Neural crest cell (in vitro differentiated cells): ENCODE data around the genes DNAL4, PDGFB and SYNGR1.

DNA sequence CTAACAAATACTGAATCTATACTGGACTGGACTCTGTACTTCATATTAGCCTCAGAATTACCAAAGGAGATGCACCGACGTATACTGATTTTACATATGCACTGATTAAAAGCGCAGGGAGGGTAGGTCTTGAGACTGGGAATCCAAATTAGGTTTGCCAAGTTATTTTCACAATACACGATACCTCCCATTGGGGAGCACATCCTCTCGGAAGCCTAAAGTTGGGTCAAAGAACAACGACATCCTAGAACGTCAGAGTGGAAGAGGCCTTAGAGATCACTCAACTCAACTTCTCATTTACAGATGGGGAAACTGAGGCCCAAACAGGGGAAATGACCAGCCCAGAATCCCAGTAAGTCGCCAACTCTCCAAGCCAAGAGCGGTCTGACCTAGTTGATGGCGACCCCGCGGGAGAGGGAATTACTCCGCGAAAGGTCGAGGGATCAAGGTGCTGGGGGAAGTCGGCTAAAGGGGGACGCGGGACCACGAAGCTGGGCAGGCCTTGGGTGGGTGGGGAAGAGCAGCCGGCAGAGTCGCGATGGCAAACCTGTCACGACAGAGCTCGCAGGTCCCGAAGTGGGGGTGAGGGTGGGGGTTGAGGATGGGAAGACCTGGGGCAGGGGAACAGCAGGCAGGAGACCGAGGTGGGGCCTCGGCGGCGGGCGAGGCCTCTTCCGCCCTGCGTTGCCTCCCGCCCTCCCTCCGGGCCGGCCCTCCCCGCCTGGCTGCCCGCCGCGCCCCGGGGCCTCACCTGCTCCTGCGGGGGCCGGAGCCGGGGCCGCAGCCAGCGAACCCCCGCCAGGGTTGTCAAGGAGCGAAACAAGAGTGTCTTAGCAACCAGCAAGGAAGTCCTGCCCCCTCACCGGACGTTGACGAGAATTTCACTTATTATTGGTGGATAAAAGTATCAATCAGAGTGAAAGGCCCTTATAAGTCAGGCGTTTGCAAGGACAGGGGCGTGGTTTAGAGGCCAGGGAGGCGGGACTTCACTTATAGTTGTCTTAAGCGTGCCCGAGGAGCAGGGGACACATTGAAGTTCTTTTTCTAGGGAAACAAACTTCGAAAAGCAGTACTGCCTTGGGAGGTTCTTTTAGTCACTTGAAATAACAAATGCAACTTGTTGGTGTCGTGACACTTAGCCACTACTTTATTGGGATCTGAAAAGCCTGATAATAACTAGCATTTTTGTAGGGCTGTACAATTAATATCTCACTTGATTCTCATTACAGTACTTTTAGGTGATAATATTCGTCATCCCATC, at the start of gene DNAL4:
TSS of gene DNAL4 (minus strand) at position 827 of the 1,261 bp plus-strand sequence.
- PRO-cap = bidirectional peak, plus-strand start at position 999 of the sequence, minus-strand start at position 827 of the sequence

DNA sequence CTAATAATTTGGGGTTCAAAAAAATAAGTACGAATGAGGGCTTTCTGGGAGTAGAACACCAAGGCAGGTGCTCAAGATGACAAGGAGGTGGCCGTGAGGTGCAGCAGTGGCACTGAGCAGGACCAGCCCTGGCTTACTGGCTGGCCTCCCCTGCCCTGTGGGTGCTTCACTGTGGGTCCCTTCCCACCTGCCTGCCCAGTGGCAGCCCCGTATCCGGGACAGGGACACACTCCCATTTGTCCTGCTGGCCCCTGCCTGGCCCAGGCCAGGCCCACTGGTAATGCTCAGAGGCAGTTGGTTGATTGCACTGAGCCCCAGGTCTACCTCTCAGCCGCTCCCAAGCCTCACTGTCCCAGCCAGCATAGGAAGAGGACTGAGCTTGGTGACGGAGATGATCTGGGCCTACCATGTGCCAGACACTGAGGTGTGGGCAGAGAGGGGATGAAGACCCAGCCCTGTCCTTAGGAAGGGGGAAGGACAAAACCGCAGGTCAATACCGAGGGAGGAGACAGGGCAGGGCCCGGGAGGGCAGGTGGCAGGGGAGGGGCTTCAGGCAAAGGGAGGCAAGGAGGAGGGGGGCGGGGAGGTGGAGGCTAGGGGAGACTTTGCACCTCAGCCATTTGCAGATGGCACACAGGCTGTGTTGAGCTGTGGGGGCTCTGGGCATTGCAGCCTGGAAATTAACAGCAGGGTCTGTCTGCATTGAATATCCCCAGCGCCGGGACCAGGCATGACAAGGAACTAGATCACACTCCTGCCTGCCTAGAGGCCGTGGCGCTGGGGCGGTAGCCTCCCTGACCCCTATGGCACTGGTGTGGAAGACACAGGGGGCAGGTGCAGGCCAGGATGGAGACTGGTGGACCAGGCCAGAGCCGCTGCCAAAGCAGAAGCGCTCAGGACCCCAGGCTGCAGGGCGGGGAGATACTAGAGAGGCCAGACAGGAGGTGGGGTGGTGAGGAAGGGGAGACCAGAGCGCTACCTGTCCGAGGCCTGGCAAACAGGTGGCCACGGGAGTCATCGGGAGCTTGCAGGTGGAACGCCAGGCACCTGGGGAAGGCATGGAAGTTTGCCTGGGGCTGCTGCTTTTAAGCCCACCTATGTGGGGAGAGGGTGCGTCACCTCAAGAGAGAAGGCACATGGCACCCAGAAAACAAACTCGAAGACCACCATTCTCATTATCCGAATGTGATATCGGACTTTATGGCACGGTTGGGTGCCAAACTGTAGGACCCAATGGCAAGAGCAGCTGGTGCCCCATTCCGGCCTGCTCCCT, 11.7 kb downstream of the CBX6 start:
- PRO-cap = no peak

DNA sequence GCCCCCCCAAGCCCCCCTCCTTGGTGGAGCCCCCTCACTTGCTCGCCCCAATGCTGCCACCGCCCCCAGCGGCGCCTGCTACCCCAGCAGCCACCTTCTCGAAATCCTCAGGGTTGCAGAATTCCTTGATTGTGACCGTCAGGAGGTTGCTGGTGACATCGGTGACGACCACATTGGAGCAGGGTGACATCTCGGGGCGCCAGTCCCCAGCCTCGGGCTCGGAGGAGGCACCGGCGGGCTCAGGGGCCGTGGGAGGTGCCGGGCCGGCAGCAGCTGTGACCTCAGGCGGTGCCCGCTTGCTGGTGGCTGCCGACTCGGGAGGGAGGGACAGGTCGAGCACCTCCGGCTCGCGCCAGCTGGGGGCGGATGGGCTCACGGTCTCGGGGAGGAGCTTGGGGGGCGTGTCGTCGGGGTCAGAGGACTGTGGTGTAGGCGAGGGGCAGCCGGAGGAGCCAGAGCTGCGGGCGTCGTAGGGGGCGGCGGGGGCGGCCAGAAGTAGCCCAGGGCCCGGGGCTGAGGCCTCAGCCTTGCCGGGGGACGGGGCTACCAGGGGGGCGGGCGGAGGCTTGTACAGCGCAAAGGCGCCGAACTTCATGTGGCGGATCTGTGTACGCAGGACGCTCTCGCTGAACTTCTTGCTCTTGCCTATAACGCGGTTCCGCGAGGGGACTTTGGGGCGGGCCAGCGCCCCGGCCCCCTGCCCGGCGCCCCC, 5.7 kb downstream of the CBX6 start:
- PRO-cap = no peak

DNA sequence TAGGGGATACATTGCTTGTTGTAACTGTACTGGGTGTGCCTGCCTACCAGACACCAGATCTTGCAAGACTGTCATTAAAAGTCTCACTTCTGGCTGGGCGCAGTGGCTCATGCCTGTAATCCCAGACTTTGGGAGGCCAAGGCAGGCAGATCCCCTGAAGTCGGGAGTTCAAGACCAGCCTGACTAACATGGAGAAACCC, 35.4 kb upstream of the APOBEC3A start:
- PRO-cap = no peak

DNA sequence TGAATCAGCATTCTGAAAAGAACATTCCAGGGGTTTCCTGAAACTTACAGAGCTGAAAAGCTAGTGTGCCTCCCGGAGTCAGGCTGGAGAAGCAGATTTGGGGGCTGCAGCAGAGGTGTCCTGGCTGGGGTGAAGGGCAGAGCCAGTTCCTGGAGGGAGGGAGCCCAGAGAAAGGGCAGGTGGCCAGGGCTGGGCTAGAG, 21.2 kb upstream of the APOBEC3A start:
- PRO-cap = no peak

GRCh38 chr22:38943327-38943725, 14.1 kb upstream of the APOBEC3A start:
- PRO-cap = no peak

- PRO-cap = no peak
These were observed 10.3 kb upstream of the APOBEC3A start for GRCh38 chr22:38946978-38947709.

- PRO-cap = no peak
These were observed 1.2 kb downstream of the APOBEC3G start for GRCh38 chr22:39078159-39078885.

GRCh38 chr22:39153626-39153911, 1.1 kb upstream of the CBX7 start:
- PRO-cap = no peak

DNA sequence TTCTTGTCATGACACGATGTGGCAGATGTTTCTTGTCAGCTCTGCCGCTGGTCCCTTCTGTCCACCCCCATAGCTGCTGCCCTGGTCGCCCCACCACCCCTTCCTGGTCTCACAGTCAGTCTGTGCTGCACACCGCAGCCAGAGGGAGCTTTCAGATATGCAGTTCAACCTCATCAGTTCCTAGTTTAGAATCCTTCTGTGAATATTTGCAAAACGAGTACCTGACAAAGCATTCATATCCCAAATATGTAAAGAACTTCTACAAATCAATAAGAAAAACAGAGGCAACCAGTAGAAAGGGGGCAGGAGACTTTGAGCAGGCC, 33.3 kb upstream of the CBX7 start:
- PRO-cap = no peak

- PRO-cap = no peak
These were observed 9.5 kb downstream of the PDGFB start for GRCh38 chr22:39234852-39236039.

GRCh38 chr22:39244789-39245389, at the start of gene PDGFB:
TSS of gene PDGFB (minus strand) at chr22:39244982.
- PRO-cap = no peak

GRCh38 chr22:39282548-39283295, 36.7 kb downstream of the RPL3 start:
- PRO-cap = no peak

DNA sequence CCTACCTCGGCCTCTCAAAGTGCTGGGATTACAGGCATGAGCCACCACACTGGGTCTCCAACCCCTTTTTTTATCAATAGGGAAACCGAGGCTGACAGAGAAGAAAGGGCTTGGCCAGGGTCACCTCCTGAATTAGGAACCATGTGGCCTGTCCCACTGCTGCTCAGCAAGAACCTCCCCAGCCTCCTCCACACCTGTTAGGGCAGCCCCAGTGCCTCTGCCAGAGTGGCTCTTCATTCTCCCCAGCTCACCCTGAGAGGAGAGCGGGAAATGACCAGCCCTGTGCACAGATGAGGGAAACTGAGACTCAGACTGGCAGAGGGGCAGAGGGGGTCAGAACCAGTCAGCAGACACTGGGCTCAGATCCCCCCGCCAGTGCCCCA, 30.3 kb downstream of the RPL3 start:
- PRO-cap = no peak

- PRO-cap = no peak
These were observed 21.6 kb downstream of the RPL3 start for GRCh38 chr22:39297280-39298718.

GRCh38 chr22:39299670-39300853, 19.4 kb downstream of the RPL3 start:
- PRO-cap = no peak

GRCh38 chr22:39306771-39307606, 12.4 kb downstream of the RPL3 start:
- PRO-cap = no peak

DNA sequence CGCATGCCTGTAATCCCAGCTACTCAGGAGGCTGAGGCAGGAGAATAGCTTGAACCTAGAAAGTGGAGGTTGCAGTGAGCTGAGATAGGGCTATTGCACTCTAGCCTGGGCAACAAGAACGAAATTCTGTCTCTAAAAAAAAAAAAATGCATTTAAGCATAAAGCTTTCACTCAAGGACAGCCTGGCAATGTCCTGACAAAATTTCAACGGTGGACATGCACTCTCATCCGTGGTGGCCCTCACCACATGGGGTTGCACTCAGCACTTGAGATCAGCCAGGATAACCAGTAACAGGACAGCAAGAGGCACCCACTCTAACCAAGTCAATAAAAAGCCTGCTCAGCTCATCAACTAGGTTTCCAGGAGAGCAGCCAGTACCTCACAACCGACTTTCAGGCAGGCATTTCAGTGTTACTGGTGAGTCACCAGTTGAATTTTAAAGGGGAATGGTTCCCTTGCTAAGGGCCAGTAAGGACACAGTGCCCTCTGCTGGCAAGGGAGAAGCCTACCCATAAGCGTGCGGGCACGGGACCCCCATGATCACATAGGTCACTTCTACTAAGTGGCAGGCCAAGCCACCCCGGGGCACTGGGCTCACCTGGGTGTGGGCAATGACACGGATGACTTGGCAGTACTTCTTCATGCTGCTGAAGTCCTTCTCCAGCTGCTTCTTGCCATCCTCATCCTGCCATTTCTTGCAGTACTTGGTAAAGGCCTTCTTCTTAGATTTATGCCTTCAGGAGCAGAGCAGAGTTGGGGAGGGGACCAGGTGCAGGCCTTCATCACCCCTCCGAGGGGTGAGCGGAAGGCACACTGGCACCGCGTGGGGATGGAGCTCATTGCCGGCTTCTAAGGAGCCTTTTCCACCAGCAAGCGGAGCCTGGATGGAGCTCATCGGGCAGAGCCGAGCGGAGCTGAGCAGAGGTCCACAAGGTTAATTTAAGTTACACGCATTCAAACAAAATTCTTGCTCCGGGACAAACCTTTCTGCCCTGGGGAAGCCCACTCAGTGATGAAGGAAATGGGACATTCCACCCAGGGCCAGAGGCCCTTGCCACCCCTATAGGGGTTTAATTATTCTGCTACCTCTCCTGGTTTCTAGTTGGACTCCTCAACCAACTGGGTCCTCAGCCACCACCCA, 2.9 kb downstream of the RPL3 start:
- PRO-cap = no peak

- PRO-cap = no peak
These were observed 412 bp downstream of the RPL3 start for GRCh38 chr22:39318885-39319537.

GRCh38 chr22:39349140-39350212, at the start of gene SYNGR1:
TSS of gene SYNGR1 (plus strand) at chr22:39349991.
- PRO-cap = bidirectional peak, plus-strand start at chr22:39349503, minus-strand start at chr22:39349376; bidirectional peak, plus-strand start at chr22:39349991, minus-strand start at chr22:39349759; bidirectional peak, plus-strand start at chr22:39350089, minus-strand start at chr22:39350123